Measurements from ENCODE around the genes GNL2 and MACF1.

GRCh38 chr1:37595271-37596473, at the start of gene GNL2:
Gene GNL2 (minus strand): TSS chr1:37595937.
- PRO-cap: bidirectional peak, plus-strand start at chr1:37596152, minus-strand start at chr1:37595935
- RAMPAGE, long total RNA, 2 experiments: start-site peak on the minus strand in 2 of 2 experiments, at chr1:37595906-37595939 at its widest, 18 to 551 reads per replicate

- PRO-cap: no peak
- RAMPAGE, long total RNA, 2 experiments: no peak in any of the 2 experiments
Measured at GRCh38 chr1:37633721-37634503, 780 bp downstream of the RSPO1 start.

DNA sequence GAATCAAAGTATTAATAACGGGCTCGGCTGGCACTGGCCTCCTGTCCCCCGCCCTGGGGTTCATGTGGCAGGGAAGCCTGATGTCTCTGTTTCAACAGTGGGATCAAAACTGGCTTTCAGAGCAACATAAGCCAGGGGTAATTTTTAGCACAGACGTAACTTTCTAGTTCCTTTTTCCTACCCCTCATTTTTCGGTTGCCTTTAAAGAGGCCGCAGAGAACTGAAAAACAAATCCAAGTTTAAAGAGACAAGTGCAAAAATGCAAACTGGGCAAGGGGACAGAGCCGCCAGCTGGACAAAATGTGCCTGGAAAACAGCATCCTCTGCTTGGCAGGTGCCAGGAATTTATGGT, 14.0 kb downstream of the C1orf109 start:
- PRO-cap: no peak
- RAMPAGE, long total RNA, 2 experiments: no peak in any of the 2 experiments

GRCh38 chr1:37858933-37859337, 457 bp downstream of the MTF1 start:
- PRO-cap: no peak
- RAMPAGE, long total RNA, 2 experiments: no peak in any of the 2 experiments

DNA sequence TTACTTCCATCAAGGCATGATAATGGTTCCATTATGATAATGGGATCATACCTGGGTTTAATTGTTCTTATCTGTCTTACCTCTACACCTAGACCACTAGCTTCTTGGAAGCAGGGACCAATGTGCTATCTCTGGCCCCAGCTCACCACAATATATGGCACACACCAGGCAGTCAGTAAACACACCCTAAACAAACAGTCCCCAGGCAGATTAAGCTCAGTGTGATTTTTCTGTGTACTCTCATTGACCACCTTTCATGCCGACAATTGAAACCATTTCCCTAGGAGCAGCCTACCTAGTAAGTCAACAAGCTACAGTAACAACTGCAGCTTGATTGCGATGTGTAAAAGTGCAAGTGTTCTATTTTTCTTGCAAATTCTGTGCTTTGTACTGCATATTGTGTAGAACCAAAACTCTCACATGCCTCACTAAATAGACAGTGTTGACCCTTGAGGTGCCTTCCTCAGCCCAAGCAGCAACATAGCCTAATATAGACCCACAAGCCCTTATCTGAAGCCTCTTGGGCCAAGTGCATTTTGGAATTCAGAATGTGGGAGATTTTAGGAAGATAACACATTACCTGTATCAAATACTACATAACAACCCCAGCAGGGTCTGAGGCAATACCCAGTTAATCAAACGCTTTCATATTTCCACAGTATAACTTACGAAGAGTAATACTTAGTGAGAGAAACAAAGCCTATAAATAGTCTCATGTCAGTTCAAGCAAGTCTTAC, 32.0 kb downstream of the INPP5B start:
- PRO-cap: no peak
- RAMPAGE, long total RNA, 2 experiments: no peak in any of the 2 experiments

GRCh38 chr1:37939900-37941148, 6.5 kb downstream of the INPP5B start:
- PRO-cap: no peak
- RAMPAGE, long total RNA, 2 experiments: no peak in any of the 2 experiments

GRCh38 chr1:38026911-38027436, 14.4 kb downstream of the UTP11 start:
- PRO-cap: no peak
- RAMPAGE, long total RNA, 2 experiments: no peak in any of the 2 experiments

DNA sequence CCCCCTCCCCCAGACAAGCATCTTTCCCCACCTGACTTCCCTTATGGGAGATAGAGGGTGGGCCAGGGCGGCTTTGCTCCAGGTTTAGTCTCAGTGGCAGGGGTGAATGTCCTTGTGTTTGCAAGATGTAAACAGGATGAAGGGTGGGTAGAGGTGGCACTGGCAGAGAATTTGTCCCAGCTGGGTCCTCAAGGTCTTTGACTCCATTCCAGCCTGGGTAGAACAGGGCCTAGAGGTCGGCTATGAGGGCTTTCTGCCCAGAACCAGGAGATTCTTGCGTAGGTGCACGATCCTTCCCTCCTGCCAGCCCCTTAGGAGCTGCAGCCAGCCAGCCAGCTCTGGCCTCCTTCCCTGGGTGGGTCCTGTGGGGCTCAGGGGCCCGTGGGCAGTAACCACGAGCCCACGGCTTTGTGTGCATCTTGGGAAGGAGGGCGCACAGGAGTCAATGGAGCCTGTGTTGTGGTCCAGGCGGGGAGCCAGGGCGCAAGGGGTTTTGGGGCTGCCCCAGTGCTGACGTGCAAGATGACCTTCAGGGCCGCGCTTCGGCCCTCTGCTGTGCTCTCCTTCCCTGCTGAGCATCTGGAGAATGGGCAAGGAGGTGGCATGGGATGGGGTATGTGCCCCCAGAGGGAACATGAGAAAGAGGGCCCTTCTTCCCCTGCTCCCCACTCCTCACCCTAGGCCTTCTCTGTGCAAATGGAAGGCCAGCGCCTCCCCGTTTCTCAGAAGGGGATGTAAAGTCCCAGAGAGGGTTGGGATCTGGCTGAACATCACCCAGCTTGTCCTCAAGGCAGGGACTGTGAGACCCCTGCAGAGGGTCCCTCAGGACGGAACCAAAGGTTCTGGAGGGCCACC, 15.8 kb downstream of the POU3F1 start:
- PRO-cap: no peak
- RAMPAGE, long total RNA, 2 experiments: no peak in any of the 2 experiments

DNA sequence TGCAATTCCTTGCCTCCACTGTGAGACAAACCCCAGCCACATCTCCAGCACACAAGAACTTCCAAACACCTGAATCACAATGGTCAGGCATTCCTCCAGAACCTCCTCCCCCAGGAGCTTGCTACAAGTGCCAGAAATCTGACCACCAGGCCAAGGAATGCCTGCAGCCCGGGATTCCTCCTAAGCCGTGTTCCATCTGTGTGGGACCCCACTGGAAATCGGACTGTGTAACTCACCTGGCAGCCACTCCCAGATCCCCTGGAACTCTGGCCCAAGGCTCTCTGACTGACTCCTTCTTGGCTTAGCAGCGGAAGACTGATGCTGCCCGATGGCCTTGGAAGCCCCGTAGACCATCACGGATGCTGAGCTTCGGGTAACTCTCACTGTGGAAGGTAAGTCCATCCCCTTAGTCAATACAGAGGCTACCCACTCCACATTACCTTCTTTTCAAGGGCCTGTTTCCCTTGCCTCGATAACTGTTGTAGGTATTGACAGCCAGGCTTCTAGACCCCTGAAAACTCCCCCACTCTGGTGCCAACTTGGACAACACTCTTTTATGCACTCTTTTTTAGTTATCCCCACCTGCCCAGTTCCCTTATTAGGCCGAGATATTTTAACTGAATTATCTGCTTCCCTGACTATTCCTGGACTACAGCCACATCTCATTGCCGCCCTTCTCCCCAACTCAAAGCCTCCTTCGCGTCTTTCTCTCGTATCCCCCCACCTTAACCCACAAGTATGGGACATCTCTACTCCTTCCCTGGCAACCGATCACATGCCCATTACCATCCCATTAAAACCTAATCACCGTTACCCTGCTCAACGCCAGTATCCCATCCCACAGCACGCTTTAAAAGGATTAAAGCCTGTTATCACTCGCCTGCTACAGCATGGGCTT, 380.9 kb upstream of the POU3F1 start:
- PRO-cap: no peak
- RAMPAGE, long total RNA, 2 experiments: no peak in any of the 2 experiments

GRCh38 chr1:38474513-38475209, 384.9 kb downstream of the RRAGC start:
- PRO-cap: no peak
- RAMPAGE, long total RNA, 2 experiments: no peak in any of the 2 experiments

DNA sequence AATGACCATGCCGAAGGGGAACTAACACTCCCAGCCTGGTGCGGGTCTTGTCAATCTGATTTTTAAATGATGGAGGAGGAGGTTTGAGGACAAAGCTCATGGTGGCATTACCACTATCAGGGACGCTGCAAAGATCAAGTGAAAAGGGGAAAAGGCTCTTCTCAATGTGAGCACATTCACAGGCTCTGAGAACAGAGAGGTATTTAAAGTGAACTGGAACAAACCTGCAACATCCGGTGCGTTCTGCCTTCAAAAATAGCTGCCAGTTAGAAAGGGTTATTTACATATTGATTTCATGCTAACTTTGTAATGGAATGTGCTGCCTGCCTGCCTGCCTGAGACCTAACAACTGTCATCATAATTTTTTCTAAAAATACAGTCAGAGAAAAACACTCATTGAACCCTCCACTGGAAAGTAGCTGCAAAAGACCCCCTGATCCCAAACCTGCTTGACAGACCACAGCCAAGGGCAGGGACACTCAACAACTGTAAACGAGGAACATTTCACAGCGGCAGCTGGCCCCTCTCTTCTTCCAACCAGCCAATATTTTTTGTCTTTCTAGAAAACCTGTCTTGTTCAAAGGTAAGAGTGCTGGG, 384.2 kb downstream of the RRAGC start:
- PRO-cap: no peak
- RAMPAGE, long total RNA, 2 experiments: no peak in any of the 2 experiments

- PRO-cap: no peak
- RAMPAGE, long total RNA, 2 experiments: no peak in any of the 2 experiments
Measured at GRCh38 chr1:38498677-38499103, 360.9 kb downstream of the RRAGC start.

GRCh38 chr1:38990285-38990752, 757 bp upstream of the AKIRIN1 start:
- PRO-cap: no peak
- RAMPAGE, long total RNA, 2 experiments: no peak in any of the 2 experiments

GRCh38 chr1:38992220-38992451, 1.1 kb downstream of the AKIRIN1 start:
- PRO-cap: no peak
- RAMPAGE, long total RNA, 2 experiments: no peak in any of the 2 experiments

DNA sequence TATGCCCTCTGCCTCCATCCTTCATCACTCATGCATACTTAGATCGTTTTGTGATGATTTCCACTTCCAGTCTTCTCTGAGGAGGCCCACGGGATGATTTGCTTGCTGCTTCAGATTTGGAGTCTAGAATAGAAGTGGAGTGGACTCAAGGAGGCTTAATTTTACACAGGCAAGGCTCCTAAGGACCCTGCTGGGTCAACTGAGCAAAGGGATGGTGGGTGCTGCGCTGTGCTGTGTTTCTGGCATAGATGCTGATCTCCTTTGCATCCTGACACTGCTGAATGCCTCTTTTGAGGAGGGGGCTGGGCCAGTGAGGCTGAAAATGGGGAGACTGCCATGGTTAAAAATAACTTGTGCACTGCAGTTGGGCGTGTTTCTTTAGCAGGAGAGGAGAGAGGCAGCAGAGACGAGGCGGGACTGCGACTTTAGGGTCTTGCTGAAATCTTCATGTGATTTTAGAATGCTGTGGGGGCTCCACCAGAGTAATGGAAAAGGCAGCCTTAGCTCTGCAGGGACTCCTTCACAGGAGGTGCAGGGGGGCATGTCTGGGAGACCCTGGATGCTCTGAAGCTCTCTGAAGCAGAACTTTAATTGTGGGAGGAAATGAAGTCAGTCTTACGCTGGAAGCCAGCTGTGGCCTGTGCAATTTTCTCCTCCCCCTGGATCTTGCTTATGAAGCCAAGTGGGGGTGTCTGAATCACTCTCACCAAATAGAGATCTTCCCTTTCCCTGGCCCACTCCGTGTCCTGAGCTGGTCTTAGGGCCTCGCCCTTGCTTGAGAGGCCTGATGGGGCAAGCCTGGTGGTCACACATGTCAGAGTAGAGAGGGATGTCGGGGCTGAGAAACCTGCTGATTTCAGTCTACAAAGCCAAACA, 60.7 kb downstream of the NDUFS5 start:
- PRO-cap: bidirectional peak, plus-strand start at position 737 of the sequence, minus-strand start at position 593 of the sequence
- RAMPAGE, long total RNA, 2 experiments: no peak in any of the 2 experiments

DNA sequence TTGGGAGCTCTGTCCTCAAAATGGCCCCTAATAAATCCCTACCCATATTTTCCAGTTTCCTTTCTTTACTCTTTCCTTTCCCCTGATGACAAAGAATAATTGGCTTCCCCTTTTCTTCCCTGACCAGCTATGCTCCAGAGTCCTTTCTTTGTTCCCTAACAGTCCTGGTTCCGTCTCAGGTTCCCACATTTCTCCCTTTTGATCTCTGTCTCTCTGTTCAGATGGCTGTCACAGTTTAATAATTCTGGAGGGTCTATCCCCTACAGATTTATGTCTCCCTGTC, 78.1 kb downstream of the NDUFS5 start:
- PRO-cap: no peak
- RAMPAGE, long total RNA, 2 experiments: no peak in any of the 2 experiments

DNA sequence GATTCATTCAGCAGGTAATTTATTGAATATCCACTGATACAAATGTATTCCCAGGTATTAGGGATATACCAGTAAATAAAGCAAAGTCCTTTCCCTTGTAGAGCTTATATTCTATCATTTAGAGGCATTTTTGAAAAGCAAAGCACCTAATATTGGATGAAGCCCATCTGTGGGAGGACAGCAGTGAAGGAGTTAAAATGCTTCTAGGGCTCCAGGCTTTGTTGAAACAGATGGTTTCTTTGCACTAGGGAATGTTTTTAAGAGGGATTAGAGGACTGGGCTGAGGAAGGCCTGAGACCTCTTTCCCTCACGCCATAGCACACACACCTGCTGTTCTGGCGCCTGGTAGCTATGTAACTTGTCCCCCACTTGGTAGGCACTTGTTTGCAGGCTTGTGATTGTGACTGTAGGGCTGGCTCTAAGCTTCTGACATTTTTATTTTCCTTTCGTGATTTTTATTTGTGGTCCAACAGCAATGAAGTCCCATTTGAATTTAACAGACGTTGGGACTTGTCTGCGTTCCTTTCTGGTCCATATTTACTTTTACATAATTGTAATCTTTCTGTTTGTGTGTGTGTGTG, 33.8 kb upstream of the MACF1 start:
- PRO-cap: no peak
- RAMPAGE, long total RNA, 2 experiments: no peak in any of the 2 experiments

GRCh38 chr1:39204294-39205055, at the start of gene MACF1:
Gene MACF1 (plus strand): TSS chr1:39204695.
- PRO-cap: bidirectional peak, plus-strand start at chr1:39204857, minus-strand start at chr1:39204577
- RAMPAGE, long total RNA, 2 experiments: start-site peak on the plus strand in 2 of 2 experiments, at chr1:39204695-39205077 at its widest, 1,577 to 2,459 reads per replicate

- PRO-cap: no peak
- RAMPAGE, long total RNA, 2 experiments: no peak in any of the 2 experiments
Measured at GRCh38 chr1:39282934-39283865, 78.7 kb downstream of the MACF1 start.

DNA sequence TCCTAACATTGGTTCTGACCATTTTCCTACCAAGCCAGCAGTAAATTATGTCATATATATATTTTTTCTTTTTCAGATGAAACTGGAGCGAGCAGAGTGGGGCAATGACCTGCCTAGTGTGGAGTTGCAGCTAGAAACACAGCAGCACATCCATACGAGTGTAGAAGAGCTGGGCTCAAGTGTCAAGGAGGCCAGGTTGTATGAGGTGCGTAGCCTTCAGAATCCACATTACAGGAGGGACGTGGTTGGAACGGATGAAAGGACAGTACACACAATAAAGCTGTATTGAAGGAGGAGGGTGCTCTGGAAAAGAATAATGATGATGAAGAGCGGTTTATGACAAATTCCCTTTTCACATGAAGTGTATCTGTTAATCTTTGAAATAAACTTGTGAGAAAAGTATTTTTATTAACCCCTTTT, 87.3 kb downstream of the MACF1 start:
- PRO-cap: no peak
- RAMPAGE, long total RNA, 2 experiments: no peak in any of the 2 experiments

Measured in right atrium auricular region (tissue), 2 donors.